Subcutaneous preadipocyte (primary cell): ENCODE measurements around a stretch of chr7.

DNA sequence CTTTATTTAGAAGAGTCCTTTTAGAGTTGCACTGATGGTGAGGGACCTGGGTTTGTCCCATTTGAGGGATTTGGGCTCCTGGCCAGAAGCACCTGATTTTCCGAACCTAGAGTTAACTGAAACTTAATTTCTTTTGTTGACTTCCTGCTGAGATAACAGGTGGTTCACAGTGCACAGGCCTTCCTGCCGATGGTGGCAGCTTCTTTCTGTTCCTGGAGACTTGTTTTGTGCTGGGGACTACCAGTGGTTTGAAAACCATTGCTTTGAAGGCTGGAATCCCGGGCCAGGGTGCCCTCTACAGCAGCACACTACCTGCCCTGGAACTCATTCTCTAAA is 99.3 kb downstream of the SUGCT start:
- CAGE, long polyA plus RNA, result no peak

GRCh38 chr7:40469430-40469875 is 334.6 kb downstream of the SUGCT start:
- CAGE, long polyA plus RNA, result no peak

DNA sequence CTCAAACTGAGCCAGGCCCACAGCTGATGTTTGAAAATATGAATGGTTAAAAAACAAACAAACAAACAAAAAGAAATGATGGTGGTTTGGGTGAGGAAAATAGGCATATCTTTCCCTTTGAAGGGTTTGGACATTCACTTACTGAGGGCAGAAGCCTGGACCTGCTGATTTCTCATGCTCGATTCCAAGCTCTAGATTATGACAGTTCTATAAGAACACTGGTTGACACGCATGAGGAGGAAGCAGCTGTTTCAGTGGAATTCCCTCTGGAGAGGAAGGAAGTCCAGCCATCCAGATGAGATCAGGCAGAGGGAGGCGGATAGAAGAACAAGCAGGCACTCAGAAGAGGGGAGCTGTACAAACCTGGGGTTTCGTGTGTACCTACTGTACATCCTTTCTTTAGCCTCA is 692.0 kb downstream of the INHBA start:
- CAGE, long polyA plus RNA, result no peak

DNA sequence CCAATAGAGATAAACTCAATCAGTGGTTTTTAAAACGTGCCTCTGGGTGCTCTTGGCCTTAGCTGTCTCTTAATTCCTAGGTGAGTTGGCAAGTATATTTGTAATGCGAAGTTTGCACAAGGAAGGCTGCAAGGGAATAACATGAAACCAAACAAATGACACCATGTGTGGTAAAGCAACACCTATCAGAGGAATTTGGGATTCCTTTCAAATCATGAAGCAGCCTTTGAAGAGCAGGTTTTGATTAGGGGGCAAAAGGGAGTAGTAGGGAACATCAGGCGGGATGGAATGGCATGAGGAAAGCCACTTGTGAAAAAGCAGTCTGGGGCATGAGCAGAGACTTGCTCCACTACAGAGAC is 284.5 kb downstream of the INHBA start:
- CAGE, long polyA plus RNA, result no peak

GRCh38 chr7:41459614-41460366 is 243.1 kb downstream of the INHBA start:
- CAGE, long polyA plus RNA, result no peak

GRCh38 chr7:42050395-42050782 is 186.6 kb downstream of the GLI3 start:
- CAGE, long polyA plus RNA, result no peak

DNA sequence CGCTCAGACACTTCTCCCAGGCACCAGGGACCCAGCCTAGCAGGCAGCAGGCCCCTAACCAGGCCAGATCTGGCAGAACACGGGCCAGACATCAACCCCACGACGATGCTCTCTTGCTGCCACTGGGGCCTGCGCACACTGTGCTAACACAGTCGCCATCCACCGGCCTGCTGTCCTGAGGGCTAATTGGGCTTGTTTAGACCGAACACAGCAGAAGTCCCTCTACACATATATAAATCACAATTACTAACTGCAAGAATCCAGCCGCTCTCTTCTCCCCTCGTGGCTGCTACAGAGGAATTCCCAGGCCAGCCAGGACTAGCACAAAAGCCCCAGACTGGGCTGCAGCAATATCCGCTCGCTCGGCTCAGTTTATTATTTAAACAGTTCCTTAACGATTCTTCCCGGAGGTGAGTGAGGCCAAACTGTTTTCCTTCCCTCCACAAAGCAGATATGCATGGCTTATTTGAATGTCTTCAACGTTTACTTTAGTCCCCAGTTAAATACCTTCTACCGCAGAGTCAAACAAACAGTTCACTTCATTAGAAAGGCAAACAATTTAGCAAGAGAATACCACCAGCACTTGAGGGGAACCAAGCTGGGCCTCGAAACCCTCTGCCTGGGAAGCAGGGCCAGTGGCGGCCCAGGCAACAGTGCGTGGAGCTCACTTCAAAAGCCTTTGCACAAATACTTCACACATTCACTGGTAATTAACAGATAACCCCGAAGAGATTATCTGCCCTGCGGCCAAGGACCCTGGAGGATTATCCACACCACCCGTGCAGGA is 145.4 kb downstream of the GLI3 start:
- CAGE, long polyA plus RNA, result no peak

GRCh38 chr7:42231704-42232746 is 5.0 kb downstream of the GLI3 start:
- CAGE, long polyA plus RNA, result no peak

DNA sequence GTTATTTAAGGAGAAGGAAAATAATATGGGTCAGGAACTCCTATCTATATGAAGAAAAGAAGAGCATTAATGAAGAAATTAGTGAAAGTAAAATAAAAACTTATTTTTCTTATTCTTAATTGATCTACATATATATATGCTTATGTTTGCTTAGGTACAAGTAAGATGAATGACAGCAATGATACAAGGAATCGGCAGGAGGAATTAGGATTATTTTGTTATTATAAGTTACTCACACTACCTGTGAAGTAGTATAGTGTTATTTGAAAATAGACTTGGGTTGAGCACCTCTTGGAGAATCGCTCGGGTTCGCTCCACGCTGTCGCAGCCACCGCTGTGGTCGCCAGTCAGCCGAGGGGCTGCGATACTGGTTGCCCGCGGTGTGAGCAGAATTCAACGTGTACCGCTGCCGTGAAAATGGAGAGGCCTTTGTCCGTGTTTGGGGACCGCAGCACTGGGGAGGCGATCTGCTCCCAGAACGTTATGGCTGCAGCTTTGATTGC is 117.3 kb downstream of the C7orf25 start:
- CAGE, long polyA plus RNA, result no peak

GRCh38 chr7:42911059-42911781 is 650 bp downstream of the C7orf25 start:
- CAGE, long polyA plus RNA, result no peak

GRCh38 chr7:42933211-42933697 is 1.1 kb downstream of the MRPL32 start:
- CAGE, long polyA plus RNA, result no peak

GRCh38 chr7:43059344-43059671 is 53.1 kb upstream of the HECW1 start:
- CAGE, long polyA plus RNA, result no peak

- CAGE, long polyA plus RNA, result no peak
These were observed 34.7 kb upstream of the HECW1 start for GRCh38 chr7:43077766-43078183.

GRCh38 chr7:43211598-43212035 is 99.2 kb downstream of the HECW1 start:
- CAGE, long polyA plus RNA, result no peak

DNA sequence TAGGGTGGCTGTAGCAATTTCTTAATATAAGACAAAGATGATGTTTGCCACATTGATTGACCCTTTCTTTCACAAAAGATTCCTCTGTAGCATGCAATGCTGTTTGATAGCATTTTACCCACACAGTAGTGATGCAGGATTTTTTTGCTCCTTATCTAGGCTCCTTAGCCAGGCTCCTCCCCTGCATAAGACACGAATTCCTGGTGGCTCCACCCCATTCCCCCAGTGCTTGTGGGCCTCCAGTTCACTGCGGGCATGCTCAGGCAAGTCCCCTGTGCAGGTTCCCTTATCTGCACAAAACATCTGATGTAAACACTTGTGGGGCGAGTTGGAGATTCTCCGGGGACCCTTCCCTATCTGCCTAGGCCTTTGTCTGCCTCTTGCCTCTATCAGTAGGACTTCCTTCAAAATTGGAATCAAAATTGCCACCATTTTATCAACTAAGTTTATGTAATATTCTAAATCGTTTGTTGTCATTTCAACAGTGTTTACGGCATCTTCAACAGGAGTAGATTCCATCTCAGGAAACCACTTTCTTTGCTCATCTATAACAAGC is 5.4 kb upstream of the STK17A start:
- CAGE, long polyA plus RNA, result no peak

DNA sequence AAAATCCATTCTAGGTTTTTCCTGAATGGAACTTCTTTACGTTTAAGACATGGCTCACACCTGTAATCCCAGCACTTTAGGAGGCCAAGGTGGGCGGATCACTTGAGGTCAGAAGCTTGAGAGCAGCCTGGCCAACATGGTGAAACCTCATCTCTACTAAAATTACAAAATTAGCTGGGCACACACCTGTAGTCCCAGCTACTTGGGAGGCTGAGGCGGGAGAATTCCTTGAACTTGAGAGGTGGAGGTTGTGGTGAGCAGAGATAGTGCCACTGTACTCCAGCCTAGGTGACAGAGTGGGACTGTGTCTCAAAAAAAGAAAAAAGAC is 5.6 kb downstream of the STK17A start:
- CAGE, long polyA plus RNA, result no peak

DNA sequence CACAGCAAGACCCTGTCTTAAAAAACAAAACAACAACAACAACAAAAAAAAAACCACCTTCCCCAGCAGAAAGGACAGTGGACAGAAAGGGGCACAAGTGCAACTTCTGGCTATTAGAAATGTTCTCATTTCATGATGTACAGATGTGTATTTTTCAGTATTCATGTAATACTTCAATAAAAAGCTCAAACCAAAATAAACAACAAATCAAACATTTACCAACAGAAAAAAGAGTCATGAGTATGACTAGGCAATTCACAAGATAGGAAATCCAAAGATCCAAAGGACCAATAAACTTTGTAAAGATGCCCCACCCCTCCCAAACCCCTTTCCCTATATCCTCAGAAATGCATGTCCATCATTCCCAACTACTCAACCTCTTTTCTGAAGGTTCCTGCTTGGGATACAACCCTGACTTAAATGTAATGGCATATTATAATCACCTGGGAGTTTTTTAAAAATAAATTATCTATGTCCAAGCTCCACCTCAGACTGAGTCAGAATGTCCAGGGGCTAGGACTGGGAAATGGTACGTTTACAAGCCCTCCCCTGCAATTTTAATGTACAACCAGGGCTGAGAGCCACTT is 36.7 kb downstream of the COA1 start:
- CAGE, long polyA plus RNA, result no peak

DNA sequence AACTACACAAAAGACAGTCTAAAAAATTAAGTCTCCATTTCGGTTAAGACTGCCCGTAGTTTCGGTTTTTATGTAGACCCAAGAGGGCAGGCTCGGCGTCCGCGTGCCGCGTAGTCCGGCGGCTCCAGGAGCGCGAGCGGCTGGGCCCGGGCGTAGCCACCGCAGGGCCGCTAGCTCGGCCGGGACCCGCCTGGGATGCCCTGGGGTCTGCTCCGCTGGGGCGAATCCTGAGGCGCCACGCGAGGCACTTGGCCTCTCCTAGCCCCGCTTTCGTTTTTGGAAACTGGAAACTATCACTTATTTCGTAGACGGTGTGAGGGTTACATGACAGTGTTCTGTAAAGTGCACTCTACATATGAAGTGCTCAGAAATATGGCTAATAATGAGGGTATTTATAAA is 488 bp downstream of the BLVRA start:
- CAGE, long polyA plus RNA, result no peak

DNA sequence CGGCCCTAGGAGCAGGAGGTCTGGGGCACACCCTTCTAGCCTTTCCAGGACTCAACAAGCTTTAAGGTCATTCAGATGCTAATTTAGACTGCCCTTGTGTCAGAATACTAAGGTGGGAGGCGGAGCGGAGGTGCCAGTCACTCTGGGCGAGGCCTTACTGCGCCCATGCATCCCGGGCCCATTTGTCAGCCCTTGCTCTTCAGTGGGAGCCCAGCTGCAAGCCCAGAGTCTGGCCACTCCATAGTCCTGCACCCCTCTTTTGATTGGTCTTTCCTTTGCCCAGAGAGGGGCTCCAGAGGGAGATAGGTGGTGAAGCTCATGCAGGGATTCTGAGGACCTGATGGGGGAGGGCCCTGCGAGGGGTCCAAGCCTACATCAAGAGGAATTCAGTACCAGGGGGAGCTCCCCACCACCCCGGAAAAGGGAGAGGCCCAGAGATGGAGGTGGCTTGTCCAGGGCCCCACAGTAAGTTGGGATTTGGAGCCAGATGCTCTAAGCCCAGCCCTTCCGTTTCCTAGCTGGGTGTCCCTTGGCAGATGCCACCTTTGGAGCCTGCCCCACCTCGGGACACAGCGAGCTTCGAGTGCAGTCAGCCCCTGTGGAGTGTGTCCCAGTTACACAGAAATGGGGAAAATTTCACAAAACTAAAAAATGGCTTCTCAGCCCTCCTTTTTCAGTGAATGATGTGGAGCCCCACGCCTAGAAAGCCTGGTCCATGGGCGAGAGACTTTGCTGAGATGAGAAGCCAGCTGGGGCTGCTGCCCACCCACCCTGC is 1.1 kb downstream of the PGAM2 start:
- CAGE, long polyA plus RNA, result no peak

GRCh38 chr7:44067402-44068339 is 2.3 kb upstream of the PGAM2 start:
- CAGE, long polyA plus RNA, result no peak